Peyer's patch (tissue), 4 donors: ENCODE data around the gene ZNF723.

GRCh38 chr19:19710594-19710911 lies 22.4 kb downstream of the ZNF14 start:
- PRO-cap, result no peak
- RAMPAGE, long total RNA, 4 experiments, result no peak in any of the 4 experiments

DNA sequence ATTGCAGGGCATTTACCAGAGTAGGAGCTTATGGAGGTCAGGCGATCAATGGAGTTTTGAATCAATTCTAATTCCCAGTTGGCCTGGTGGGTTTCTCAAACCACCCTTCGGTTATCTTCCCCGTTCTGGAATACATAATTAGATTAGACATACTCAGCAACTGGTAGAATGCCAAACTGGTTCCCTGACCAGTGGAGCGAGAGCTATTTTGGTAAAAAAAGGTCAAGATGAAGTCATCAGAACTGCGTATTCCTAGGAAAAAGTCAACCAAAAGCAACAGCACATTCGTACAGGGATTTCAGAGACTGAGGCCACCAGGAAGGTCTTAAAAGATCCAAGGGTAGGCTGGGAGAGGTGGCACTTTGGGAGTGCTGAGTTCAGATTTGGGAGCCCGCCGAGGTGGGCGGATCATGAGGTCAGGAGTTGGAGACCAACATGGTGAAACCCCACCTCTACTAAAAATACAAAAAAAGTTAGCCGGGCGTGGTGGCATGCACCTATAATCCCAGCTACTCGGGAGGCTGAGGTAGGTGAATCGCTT lies 29.7 kb upstream of the ZNF14 start:
- PRO-cap, result no peak
- RAMPAGE, long total RNA, 4 experiments, result no peak in any of the 4 experiments

DNA sequence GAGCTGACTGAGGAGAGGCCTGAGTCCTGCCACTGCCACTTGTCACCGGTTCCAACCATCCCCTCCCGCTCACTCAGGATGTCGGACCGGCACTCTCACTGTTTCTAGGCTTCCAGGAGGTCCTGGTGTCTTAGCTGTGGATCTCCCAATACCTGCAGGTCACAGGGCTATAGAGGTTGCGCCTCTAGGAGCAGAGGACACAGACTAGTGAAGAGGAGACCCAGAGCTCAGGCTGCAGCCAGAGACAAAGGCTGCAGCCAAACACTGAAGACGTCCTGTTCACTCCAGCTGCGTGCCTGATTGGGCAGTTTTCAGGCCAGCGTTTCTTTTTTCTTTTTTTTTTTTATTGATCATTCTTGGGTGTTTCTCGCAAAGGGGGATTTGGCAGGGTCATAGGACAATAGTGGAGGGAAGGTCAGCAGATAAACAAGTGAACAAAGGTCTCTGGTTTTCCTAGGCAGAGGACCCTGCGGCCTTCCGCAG lies 15.3 kb upstream of the ZNF486 start:
- PRO-cap, result no peak
- RAMPAGE, long total RNA, 4 experiments, result no peak in any of the 4 experiments

DNA sequence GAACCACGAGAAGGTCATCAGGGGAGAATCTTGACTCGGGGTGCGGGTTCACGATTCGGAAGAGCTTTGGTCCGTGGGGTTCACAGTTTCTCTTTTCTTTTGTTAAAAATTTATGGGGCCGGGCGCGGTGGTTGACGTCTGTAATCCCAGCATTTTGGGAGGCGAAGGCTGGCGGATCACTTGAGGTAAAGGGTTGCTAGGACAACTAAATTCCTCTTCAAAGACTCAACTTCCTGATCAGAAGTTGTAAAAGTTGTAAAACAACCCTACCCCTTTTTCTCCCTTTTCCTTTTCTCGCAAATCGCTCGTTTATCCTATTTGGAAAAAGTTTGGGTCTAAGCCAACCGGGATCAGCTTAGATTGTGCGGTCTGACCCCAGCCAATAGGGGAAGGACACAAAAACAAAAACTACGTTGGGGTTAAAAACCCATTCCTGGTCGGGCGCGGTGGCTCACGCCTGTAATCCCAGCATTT lies 668 bp downstream of the ZNF486 start:
- PRO-cap, result no peak
- RAMPAGE, long total RNA, 4 experiments, result no peak in any of the 4 experiments

GRCh38 chr19:20284473-20284722 lies 117.4 kb downstream of the ZNF486 start:
- PRO-cap, result no peak
- RAMPAGE, long total RNA, 4 experiments, result no peak in any of the 4 experiments

- PRO-cap, result no peak
- RAMPAGE, long total RNA, 4 experiments, result no peak in any of the 4 experiments
These were observed 197.6 kb downstream of the ZNF737 start for GRCh38 chr19:20367942-20368437.

DNA sequence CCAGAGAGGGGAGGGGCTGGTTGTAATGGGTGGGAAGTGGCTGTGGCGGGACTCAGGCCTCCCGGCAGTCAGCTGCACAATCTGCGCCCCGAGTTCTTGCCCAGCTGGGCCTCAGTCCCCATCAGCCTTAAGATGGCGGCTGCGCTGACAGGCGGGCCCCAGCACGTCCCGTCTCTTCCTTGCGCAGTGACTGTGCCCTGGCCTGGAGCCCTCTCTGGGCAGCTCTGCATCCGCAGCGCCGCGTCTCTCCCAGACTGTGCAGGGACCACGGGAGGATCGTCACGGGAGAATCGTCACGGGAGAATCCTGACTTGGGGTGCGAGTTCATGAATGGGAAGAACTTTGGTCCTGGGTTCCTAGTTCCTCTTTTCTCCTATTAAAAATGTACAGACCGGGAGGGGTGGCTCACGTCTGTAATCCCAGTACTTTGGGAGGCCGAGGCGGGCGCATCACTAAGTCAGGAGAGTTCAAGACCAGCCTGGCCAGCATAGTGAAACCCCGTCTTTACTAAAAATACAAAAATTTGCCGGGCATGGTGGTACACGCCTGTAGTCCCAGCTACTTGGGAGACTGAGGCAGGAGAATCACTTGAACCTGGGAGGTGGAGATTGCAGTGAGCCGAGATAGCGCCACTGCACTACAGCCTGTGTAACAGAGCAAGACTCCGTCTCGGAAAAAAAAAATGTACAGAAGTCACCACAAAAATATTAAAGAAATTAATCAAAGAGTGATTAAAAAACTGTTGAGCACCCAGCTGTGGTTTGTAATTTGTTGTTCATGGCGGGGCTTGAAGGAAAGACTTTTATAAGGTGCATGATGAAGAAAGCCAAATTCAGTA lies 590 bp downstream of the ZNF430 start:
- PRO-cap, result no peak
- RAMPAGE, long total RNA, 4 experiments, result no peak in any of the 4 experiments

- PRO-cap, result no peak
- RAMPAGE, long total RNA, 4 experiments, result no peak in any of the 4 experiments
These were observed 55.8 kb downstream of the ZNF431 start for GRCh38 chr19:21197562-21198023.

- PRO-cap, result unidirectional peak, plus-strand start at chr19:21328959
- RAMPAGE, long total RNA, 4 experiments, result no peak in any of the 4 experiments
These were observed 735 bp downstream of the ZNF708 start for GRCh38 chr19:21328183-21329167.

GRCh38 chr19:21586175-21586556 lies 80.8 kb downstream of the ZNF429 start:
- PRO-cap, result no peak
- RAMPAGE, long total RNA, 4 experiments, result no peak in any of the 4 experiments

DNA sequence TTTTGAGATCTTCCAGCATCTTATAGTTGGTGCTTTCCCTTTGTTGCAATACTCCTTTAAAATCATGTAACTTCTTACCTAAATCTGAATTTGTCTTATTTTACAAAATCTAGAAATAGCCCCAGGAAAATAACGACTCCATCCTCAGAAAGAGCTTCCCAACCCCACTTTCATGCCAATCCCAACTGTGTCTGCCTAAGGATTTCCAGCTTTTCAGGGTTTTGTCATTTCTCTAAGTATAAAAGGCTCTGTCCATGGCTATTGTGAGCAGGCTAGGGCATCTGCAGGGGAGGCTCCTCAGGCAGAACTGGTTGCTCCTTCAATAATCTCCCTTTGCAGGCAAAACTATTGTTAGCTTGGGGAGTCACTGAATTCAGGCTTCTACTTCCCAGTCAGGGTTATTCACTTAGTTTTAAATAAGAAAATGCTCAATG lies 95.4 kb downstream of the ZNF429 start:
- PRO-cap, result no peak
- RAMPAGE, long total RNA, 4 experiments, result no peak in any of the 4 experiments

GRCh38 chr19:22427388-22427581 lies 5.1 kb upstream of the ZNF98 start:
- PRO-cap, result no peak
- RAMPAGE, long total RNA, 4 experiments, result no peak in any of the 4 experiments

DNA sequence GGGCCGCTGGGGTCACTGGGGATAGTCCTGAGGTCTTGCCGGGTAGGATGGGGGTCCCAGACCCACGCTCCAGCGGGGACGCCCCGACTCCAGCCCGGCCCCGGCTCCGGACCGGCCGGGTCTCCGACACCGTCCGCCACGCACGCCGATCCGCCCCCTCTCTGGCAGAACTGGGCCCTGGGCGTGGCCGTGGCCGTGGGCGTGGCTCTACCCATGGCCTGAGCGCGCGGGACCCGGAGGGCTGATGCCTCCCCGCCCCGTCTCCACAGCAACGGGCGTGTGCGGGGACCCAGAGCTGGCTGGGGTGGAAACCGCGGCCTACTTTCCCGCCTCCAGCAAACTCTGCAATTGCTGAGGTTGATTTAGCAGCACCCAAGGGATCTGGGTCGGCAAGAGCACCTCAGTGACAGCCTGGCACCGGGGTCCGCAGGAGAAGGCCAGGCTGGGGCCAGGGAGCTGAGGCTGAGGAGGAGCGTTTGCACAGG lies 96.0 kb upstream of the ZNF98 start:
- PRO-cap, result no peak
- RAMPAGE, long total RNA, 4 experiments, result no peak in any of the 4 experiments

DNA sequence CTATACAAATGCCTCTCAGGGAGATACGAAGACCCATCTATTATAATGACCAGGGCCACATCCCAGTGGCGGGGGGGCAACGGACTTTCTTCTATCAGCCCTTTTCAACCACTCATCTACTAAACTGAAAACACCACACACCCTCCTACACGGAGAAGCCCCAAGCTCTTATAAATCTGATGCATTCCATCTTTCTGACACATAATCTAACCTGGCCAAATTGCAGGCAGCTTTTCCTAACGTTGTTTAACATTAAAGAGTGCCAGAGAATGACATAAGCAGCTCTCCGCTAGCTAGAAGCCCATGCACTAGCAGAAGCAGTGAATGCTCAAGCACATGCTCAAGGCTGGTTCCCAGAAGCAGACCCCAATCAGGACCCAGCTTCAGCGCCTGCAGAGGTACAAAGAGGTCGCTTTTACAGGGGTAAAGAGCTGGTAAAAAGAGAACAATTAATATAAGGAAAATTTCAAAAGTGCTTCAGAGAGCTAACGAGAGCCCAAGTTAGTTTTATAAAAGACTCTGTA lies 104.7 kb upstream of the ZNF98 start:
- PRO-cap, result no peak
- RAMPAGE, long total RNA, 4 experiments, result no peak in any of the 4 experiments

DNA sequence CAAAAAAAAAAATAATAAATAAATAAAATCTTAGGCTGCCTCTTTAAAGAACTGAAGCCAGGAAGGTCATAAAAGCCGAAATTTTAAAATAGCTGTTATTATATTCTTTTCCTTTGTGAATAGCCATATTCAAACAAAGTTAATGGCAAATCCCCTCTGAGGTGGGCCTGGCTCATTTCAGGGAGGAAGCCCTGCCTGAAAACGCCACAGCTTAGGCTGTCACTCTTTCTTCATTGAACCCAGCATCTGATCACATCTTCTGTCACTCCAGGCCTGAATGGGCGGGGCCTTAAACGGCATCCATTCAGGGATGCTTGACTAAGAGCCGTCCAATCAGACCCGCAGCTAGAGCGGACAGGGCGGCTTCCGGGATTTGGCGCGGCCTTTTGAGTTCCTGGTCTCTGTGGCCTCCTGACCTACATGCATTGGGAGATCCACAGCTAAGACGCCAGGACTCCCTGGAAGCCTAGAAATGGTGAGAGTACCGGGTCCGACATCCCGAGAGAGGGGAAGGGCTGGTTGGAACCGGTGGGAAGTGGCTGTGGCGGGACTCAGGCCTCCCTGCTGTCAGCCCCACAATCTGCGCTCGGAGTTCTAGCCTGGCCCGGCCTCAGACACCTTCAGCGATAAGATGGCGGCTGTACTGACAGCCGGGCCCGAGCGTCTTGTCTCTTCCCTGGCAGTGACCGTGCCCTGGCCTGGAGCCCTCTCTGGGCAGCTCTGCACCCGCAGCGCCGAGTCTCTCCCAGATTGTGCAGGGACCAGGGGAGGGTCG lies at the start of gene ZNF723:
Gene ZNF723, plus strand, starts transcription at position 384 of the 775 bp plus-strand sequence.
- PRO-cap, result no peak
- RAMPAGE, long total RNA, 4 experiments, result no peak in any of the 4 experiments

- PRO-cap, result no peak
- RAMPAGE, long total RNA, 4 experiments, result no peak in any of the 4 experiments
These were observed 921 bp downstream of the ZNF91 start for GRCh38 chr19:23394307-23394793.

DNA sequence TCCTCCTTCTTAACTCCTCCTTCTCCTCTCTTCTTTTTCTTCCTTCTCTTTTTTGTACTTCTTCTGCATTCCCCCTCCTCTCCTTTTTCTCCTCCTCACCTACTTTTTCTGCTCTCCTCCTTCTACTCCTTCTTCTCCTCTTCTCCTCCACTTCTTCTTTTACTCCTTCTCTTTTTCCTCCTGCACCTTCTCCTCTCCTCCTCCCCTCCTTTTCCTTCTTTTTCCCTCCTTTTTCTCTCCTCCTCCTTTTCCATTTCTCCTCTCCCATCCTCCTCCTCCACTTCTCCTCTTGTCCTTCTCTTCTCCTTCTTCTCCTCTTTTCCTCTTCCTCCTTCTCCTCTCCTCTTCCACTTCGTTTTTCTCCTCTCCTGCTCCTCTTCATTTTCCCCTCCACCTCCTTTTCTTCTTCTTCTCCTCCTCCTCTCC lies 72.4 kb upstream of the ZNF91 start:
- PRO-cap, result no peak
- RAMPAGE, long total RNA, 4 experiments, result no peak in any of the 4 experiments

GRCh38 chr19:23698685-23699847 lies 12.1 kb upstream of the ZNF675 start:
- PRO-cap, result no peak
- RAMPAGE, long total RNA, 4 experiments, result no peak in any of the 4 experiments

DNA sequence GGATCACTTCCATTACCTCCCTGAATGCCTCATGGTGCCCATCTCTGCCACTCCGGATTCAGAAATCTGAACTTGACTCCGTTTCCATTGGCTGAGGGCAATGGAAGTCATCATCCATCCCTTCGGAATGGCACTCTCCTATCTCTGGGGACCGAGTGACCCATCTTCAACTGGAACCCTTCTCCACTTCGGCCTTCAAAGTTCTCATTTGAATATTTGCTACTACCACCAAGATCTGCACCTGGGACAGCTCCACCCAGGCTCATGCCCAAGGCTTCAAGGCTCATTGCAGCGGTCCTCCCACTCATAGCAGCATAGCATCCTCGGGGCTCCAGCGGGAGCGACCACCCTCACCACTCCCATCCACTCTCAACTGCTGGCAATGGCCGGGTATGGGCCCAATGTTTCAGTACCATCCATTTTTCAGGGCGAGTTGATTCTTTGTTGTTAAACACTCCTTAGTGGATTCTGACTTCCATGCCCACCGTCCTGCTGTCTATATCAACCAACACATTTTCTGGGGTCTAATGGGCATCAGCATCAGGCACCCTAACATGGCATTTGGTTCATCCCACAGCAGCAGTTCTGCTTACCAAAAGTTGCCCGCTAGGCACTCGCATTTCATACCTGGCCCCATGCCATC lies 85.8 kb upstream of the ZNF254 start:
- PRO-cap, result no peak
- RAMPAGE, long total RNA, 4 experiments, result no peak in any of the 4 experiments

DNA sequence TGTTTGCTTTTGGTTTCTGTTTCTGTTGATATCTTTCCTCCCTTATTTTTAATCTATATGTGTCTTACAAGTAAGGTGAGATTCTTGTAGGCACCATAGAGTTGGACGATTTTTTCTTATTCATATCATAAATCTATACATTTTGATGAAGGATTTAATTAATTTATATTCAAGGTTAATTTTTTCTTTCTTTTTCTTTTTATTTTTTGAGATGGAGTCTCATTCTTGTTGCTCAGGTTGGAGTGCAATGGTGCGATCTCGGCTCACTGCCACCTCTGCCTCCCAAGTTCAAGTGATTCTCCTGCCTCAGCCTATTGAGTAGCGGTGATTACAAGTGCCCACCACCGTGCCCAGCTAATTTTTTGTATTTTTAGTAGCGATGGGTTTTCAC lies 57.6 kb downstream of the ZNF254 start:
- PRO-cap, result unidirectional peak, plus-strand start at position 222 of the sequence
- RAMPAGE, long total RNA, 4 experiments, result no peak in any of the 4 experiments